A549 (cell line): Measurements from ENCODE around the genes GAS2 and SVIP.

GRCh38 chr11:19524015-19524920 lies 188.4 kb upstream of the NAV2 start:
- PRO-cap = no peak
CAGE:
- cytosol, long polyA plus RNA = no peak
- long polyA plus RNA = no peak
- nucleus, long polyA plus RNA = no peak

GRCh38 chr11:19753851-19754212 lies 41.2 kb downstream of the NAV2 start:
- PRO-cap = no peak
CAGE:
- cytosol, long polyA plus RNA = no peak
- long polyA plus RNA = no peak
- nucleus, long polyA plus RNA = no peak

DNA sequence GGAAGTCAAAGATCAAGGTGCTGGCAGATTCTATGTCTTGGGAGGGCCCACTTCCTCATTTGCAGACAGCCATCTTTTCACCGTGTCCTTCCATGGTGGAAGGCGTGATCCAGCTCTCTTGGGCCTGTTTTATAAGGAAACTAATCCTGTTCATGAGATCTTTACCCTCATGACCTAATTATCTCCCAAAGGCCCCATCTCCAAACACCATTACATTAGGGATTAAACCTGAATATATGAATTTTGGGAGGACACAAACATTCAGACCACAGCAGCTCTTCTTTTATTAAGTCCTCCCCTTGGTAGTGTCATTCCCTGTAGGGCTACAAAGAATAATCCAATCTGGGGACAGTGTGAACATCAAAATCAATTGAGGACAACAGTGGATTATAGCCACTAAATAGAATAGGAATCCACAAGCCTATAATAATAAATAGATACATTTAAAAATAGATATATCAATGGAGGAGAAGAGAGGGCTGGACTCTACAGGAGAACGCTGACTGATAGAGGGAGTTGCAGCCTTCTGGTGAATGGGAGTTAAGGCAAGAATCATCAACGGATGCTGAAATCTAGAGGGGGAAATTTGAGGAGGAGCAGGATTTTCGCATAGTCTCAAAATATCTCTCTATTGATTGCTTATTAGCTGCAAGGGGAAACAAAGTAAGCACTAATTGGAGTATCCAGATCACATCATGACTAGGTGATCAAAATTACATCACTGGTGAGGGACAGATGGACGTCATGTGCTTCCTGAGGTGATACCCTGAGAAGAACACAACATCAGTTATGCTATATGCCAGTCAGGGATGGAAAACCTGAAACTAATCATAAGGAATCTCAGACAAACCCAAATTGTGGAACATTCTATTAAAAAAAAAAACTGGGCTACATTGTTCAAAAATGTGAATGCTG lies 124.4 kb downstream of the NAV2 start:
- PRO-cap = no peak
CAGE:
- cytosol, long polyA plus RNA = no peak
- long polyA plus RNA = no peak
- nucleus, long polyA plus RNA = no peak

GRCh38 chr11:19994918-19995469 lies 165.3 kb downstream of the DBX1 start:
- PRO-cap = no peak
CAGE:
- cytosol, long polyA plus RNA = no peak
- long polyA plus RNA = no peak
- nucleus, long polyA plus RNA = no peak

GRCh38 chr11:20025725-20026314 lies 134.5 kb downstream of the DBX1 start:
- PRO-cap = no peak
CAGE:
- cytosol, long polyA plus RNA = no peak
- long polyA plus RNA = no peak
- nucleus, long polyA plus RNA = no peak

GRCh38 chr11:20035217-20035617 lies 125.1 kb downstream of the DBX1 start:
- PRO-cap = no peak
CAGE:
- cytosol, long polyA plus RNA = no peak
- long polyA plus RNA = no peak
- nucleus, long polyA plus RNA = no peak

DNA sequence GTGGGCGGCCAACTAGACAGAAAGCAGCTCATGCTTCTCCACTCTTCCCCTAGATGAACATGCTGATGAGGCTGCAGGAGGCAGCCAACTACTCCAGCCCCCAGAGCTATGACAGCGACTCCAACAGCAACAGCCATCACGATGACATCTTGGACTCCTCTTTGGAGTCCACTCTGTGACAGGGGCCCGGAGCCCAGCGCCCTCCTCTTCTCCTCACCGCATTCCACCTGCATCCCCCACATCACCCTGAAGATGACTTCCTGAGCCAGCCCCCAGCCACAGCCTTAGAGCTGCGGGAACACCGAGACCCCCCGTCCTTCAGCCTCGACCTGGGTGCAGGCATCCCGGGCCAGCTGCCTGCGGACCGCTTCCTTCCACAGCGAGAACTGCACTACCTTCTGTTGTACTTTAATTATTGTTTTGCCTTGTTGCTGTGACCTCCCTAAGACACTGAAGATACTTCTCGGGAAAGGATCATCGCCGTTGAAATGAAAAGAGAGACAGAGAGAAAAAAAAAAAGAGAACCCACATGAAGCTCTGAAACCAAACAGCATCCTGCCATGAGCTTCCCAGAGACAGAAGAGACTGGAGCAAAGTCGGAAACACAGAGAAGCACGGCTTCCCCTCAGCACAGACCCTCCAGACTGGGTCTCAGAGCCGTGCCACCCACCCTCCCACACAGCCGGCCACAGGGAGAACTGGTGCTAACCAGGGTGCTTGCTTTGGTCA lies 42.0 kb downstream of the DBX1 start:
- PRO-cap = no peak
CAGE:
- cytosol, long polyA plus RNA = no peak
- long polyA plus RNA = no peak
- nucleus, long polyA plus RNA = no peak

GRCh38 chr11:20388498-20388949 lies 1.0 kb downstream of the PRMT3 start:
- PRO-cap = no peak
CAGE:
- cytosol, long polyA plus RNA = no peak
- long polyA plus RNA = no peak
- nucleus, long polyA plus RNA = no peak

DNA sequence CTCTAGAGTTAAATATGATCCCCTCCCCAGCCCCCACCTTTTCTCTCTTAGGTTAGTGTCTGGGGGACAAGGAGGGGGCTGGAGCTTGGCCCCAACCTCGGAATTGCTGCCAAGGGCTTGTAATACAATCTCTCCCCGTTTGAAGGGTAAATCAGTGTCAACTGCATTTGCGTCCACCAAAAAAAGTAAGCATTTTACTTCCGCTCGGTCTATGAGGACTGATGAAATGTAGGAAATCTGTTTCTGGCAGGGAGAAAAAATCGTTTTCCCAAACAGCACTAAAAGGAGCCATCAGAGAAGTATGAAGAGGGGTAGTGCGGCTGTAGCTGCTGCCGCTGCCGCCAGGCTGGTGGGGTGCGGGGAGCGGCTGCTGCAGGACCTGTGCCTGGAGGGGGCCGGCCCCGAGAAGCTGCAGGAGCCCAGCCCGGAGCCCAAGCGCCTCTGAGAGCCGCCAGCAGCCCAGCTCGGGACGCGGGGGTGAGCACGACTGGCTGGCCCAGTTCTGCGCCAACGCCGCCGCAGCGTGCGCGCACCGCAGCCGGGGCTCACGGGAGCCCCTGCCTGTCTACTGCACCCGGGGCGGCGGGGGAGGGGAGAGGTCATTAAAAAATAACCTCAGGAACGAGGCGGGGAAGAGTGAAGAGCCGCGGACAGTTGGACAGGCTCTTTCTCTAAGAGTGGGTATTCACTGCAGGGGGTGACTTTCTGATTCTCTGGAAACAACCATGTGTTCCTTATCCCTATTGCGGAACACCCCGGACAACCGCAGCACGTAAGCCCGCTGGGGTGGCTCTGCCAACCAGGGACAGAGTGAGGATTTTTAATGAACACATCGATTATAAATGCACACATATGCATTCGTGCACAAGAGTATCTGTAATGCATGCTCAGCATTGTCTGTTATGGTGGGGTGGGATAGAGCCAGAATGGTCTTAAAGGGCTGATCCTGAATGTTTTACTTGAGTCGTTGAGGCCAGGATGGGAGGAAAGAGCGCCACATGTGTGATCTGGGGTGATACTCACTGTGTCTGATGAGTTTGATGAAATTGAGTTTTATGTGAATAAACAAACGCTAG lies at the start of gene GAS2:
Gene GAS2, plus strand, starts transcription at position 189 of the 1,076 bp plus-strand sequence.
- PRO-cap = no peak
CAGE:
- cytosol, long polyA plus RNA = no peak
- long polyA plus RNA = no peak
- nucleus, long polyA plus RNA = no peak

DNA sequence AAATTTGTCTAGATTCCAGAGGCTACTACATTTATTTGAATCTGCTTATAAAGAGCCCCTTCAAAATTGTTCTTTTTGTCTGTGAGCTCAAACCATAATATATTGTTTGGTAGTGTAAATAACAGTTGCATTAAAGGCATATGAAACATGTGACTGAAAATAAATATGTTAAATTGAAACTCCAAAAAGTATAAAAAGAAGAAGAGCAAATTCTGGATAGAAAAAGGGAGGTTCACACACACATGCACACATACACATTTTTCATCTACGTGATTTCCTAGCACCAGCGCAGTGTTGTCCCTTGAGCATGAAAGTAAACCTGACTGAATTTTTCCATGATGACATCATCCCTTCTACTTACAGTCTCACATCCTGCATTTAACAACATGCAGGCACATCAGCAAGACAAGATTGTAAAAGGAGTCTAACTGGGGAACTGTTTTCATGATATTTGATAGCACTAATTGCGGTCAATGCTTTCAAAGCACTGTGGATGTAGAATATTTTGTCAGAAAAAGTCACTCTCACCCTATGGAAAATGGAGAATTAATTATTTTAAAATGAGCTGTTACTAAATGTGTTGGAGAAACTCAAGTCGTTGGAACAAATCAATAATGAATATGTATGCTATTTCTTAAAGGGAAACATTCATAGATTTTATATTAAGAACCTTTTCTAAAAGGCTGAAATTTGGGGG lies 36.6 kb downstream of the GAS2 start:
- PRO-cap = no peak
CAGE:
- cytosol, long polyA plus RNA = no peak
- long polyA plus RNA = no peak
- nucleus, long polyA plus RNA = no peak

DNA sequence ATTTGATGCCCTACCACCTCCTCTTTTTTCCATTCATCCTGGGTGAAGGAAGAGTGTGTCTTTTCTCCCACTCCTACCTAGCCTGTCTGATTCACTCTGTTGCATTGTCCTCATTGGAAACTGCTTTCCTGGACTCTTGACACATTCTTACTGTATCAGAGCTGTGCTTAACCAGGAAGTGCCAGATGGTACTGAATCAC lies 44.4 kb downstream of the SVIP start:
- PRO-cap = no peak
CAGE:
- cytosol, long polyA plus RNA = no peak
- long polyA plus RNA = no peak
- nucleus, long polyA plus RNA = no peak

DNA sequence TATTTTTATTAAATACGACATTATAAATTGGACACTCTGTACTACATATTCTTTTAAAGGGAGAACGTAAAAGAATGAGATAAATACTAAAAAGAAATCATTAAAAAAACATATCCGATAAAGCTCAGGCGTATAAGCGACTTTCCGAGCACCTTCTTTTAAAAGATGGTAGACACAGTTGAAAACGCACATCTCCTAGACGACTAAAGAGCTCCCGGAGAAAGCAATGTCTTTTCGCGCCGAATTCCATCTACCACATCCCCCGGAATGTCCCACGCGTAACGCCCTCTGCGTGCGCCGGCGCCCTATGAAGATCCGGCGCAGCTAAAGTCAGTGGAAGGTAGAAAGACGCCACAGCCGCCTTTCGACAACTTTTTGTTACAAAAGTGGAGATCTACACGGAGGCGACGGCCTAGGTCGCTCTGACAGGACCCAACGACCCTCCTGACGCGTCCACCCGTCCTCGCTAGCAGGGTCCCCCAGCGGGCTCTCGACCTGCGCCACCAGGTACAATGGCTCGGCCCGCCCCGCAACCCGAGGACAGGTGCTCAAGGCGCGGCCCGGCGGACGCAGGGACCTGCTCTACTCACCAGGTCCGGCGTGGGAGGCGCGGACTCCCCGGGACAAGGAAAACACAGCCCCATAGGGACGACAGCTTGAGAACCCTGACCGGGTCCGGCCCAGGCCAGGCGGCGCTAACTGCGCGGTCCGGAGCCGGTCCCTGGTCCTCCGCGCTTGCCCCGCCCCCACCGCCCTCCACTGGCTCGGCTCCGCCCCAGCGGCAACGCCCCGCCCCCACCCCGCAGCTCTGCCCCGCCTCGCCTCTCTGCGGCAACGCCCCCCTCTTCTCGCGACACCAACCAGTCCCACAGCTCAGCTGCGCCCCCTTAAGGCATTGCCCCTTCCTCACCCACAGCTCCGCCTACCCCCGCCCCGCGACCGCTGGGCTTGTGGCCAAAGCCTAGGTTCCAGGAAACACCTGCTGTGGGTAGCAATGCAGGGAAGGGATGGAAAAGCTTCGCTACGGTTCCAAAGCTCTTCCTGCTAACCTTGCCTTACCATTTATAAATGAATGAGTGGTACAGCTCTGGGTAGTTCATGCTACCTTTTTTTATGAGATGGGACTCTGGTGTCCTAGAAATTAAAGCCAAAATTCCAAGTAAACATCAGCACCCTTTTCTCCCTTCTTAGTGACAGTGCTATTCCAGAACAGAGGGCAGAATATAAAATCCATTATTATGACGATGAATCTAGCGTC lies at the start of gene SVIP:
Gene SVIP, minus strand, starts transcription at position 697 of the 1,258 bp plus-strand sequence.
- PRO-cap = bidirectional peak, plus-strand start at position 308 of the sequence, minus-strand start at position 205 of the sequence; bidirectional peak, plus-strand start at position 969 of the sequence, minus-strand start at position 730 of the sequence
CAGE:
- cytosol, long polyA plus RNA = no peak
- long polyA plus RNA = start-site peak on the minus strand centred at position 727 of the sequence, 63 bp wide, 204 and 132 reads in 2 replicates
- nucleus, long polyA plus RNA = start-site peak on the minus strand centred at position 740 of the sequence, 88 bp wide, 70 and 23 reads in 2 replicates

DNA sequence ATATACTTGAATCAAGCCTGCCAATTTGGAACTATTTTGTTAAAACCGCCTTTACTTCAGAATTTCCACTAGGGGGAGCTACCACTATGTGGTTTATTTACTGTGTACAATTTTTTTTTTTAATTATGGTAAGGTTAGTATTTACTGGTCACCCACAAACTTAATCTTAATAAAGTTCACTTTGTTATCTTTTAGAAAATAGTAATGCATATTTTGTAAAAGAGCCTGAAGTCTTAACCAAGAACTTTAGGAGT lies 47.0 kb upstream of the ANO3 start:
- PRO-cap = no peak
CAGE:
- cytosol, long polyA plus RNA = no peak
- long polyA plus RNA = no peak
- nucleus, long polyA plus RNA = no peak

GRCh38 chr11:27187866-27188327 lies 147.3 kb downstream of the BBOX1 start:
- PRO-cap = no peak
CAGE:
- cytosol, long polyA plus RNA = no peak
- long polyA plus RNA = no peak
- nucleus, long polyA plus RNA = no peak

GRCh38 chr11:27379213-27380558 lies 16.7 kb upstream of the CCDC34 start:
- PRO-cap = no peak
CAGE:
- cytosol, long polyA plus RNA = no peak
- long polyA plus RNA = no peak
- nucleus, long polyA plus RNA = no peak

DNA sequence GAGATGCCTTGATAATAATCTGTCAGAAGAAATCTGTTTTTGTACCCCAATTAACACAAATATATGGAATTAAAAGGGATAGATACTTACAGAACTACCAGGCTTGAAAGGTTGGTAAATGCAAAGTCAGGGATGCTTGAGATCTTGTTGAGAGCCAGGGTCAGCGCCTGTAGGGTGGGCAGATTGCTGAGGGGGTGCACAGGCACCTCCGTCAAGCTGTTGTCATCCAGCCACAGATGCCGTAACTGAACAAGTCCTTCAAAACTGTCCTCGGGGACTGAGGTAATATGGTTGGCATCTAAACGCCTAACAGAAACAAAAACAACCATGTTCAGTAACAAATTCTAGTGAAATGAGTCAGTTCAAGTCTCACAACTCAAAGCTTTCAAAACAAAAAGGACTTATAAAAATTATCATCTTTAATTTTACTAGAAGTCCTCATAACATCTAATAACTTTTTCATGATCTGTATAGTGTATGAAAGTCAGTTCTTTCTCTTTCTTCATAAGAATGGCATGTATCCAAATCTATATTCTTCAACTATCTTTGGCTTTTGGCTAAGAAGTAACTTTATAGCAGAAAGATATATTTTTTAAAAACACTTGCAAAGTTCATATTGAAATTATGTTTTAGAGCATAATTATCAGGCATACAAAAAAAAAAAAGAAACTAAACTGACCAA lies 22.3 kb upstream of the CCDC34 start:
- PRO-cap = no peak
CAGE:
- cytosol, long polyA plus RNA = no peak
- long polyA plus RNA = no peak
- nucleus, long polyA plus RNA = no peak

GRCh38 chr11:27423083-27423594 lies 49.5 kb downstream of the LGR4 start:
- PRO-cap = no peak
CAGE:
- cytosol, long polyA plus RNA = no peak
- long polyA plus RNA = no peak
- nucleus, long polyA plus RNA = start-site peak on the minus strand at chr11:27423126-27423244, 18 and 27 reads in 2 replicates

GRCh38 chr11:27456073-27456663 lies 16.4 kb downstream of the LGR4 start:
- PRO-cap = no peak
CAGE:
- cytosol, long polyA plus RNA = no peak
- long polyA plus RNA = no peak
- nucleus, long polyA plus RNA = no peak

GRCh38 chr11:27460159-27460954 lies 12.2 kb downstream of the LGR4 start:
- PRO-cap = no peak
CAGE:
- cytosol, long polyA plus RNA = no peak
- long polyA plus RNA = no peak
- nucleus, long polyA plus RNA = no peak

DNA sequence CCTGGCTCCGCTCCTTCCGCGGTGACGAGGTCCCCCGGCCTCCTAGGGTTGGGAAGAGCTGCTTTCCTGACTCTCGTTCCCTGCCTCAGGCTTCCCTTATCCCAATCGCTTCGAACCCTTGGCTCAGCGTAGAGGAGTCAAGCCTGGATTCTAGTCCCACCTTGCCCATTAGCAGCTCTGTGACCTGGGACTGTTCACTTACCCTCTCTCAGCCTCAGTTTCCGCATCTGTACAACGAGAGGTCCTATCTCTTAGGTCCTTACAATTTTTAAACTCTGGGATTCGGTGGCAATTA lies 312 bp upstream of the LIN7C start:
- PRO-cap = no peak
CAGE:
- cytosol, long polyA plus RNA = no peak
- long polyA plus RNA = no peak
- nucleus, long polyA plus RNA = no peak